ENCODE measurements around a stretch of chr9.

- PRO-cap: no peak
- RAMPAGE, long total RNA, 3 experiments: no peak in any of the 3 experiments
These were observed 32.6 kb downstream of the USP20 start for GRCh38 chr9:129867590-129868514.

GRCh38 chr9:129895255-129896020, 60.2 kb downstream of the USP20 start:
- PRO-cap: no peak
- RAMPAGE, long total RNA, 3 experiments: no peak in any of the 3 experiments

- PRO-cap: no peak
- RAMPAGE, long total RNA, 3 experiments: no peak in any of the 3 experiments
These were observed 73.5 kb downstream of the USP20 start for GRCh38 chr9:129908749-129909167.

DNA sequence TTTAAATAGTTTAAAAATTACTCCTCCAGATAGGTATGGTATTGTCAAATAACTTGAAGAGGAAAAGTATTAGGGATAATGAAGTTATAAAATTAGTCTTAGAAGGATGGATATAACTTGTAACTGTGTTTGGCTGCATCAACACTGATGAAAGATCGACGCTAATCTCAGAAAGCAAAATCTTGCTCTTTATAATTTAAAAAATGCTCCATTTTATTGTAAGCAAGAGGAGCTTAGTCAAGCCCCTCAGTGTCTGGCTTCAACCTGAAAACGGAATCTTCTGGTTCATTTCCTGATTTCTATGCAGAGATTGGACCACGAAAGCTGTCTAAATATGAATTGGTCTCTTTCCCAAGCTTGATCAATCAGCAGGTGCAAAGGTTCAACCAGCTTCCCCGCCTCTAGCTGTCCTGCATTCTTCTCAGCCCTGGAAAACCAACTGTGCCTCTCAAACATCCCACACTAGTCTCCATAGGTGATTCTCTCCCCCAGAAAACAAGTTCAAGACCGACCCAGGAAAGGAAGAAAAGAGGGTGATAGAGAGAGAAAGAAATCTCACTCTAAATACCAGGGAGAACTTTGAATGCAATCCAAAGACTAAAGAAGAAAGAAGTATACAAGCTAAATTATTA, 34.5 kb downstream of the FNBP1 start:
- PRO-cap: no peak
- RAMPAGE, long total RNA, 3 experiments: no peak in any of the 3 experiments

DNA sequence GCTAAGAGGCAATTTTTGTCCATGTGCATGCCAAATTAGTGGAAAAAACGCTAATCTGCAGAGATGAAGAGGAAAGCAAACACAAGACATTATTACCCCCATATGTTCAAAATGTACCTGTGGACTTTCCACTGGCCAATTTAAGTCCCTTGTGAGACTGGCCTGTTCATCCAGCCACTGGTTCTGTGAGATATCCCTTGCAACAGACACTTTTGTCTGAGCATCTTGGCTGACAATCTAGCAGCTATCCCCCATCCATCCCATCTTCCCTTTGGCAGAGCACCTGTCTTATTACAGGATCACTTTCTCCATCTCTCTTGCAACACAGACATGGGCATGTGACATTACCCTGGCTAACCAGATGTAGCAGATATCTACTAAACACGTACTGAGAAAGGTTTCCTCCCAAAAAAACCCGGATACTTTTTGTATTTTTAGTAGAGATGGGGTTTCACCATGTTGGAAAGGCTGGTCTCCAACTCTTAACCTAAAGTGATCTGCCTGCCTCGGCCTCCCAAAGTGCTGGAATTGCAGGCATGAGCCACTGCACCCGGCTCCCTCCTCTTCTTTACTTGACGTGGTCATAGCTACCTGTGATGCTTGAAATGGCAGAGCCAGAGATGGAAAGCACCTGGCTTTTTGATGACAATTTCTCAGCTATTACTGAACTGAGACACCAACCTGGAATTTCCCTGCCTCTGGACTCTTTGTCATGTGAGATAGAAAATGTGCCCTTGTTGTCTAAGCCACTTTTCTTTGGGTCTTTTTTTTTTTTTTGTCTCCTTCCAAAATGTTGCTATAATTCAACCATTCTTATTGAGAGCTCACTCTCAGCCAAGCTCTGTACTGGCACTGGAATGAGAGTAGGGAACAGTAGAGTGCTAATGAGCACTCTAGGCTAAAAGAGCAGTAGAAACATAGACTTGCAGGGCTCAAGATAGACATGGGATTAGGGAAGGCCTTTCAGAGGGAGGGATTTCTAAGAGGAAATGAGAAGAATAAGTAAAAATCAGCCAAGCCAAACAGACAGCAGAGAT, 32.7 kb downstream of the FNBP1 start:
- PRO-cap: no peak
- RAMPAGE, long total RNA, 3 experiments: no peak in any of the 3 experiments

DNA sequence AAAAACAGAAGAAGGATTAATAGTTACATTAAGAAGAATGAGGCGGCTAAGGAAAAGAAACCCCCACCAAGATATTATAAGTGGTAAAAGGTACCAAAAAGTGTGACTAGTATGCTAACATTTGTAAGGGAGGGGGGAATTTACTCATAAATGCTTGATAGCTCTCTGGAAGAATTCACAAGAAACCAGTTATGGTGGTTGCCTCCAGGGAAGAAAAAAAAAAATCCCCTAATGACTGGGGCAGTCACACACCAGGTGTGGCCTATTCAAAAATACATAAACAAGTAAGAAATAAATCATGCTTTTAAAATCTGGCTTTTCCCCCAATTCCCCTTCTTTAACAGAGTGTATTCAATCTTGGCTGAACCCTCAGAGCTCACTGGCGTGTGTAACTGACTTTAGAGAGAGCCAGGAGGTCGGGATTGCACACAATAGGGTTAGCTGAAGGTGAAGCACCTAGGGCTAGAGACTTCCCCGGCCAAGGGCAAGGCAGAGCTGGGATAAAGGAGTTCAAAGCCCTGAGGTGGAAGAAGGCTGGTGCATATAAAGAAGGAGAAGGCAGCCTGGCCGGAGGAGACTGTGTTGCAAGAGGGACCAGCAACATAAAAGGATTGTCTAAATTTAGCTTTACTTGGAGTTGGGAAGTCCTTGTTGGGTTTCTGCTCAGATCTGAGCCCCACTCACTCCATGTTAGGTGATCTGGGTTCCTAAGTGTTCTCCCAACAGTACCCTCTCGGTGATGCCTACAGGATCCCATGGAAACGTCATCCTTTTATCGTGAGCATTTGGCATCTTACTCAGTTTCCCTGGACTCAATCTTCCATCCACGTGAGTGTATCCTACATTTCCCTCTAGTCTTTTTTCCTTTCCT, 19.8 kb downstream of the FNBP1 start:
- PRO-cap: no peak
- RAMPAGE, long total RNA, 3 experiments: no peak in any of the 3 experiments

- PRO-cap: no peak
- RAMPAGE, long total RNA, 3 experiments: no peak in any of the 3 experiments
These were observed 39.0 kb upstream of the NCS1 start for GRCh38 chr9:130133167-130133584.

DNA sequence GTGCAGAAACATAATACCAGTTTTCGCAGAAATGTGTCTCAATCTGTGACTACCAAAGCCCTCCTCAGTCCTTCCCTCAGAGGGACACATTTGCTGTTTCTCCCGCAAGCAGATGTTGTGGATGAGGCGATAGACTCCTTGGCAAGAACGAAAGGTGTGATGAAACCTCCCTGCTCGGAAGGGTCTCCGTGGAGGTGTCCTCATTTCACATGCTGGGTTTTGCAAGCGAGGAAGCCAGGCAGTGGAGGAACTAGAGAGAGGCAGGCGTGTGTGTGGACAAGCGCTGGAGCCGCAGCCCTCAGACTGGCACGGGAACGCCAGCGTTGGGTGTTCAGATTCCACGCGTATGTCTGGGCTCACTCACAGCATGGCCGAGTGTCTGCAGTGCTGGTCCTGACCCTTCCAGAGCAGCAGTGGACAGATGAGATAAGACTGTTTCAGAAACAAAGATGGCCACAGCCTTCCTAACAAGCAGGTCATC, 35.2 kb upstream of the NCS1 start:
- PRO-cap: no peak
- RAMPAGE, long total RNA, 3 experiments: no peak in any of the 3 experiments

DNA sequence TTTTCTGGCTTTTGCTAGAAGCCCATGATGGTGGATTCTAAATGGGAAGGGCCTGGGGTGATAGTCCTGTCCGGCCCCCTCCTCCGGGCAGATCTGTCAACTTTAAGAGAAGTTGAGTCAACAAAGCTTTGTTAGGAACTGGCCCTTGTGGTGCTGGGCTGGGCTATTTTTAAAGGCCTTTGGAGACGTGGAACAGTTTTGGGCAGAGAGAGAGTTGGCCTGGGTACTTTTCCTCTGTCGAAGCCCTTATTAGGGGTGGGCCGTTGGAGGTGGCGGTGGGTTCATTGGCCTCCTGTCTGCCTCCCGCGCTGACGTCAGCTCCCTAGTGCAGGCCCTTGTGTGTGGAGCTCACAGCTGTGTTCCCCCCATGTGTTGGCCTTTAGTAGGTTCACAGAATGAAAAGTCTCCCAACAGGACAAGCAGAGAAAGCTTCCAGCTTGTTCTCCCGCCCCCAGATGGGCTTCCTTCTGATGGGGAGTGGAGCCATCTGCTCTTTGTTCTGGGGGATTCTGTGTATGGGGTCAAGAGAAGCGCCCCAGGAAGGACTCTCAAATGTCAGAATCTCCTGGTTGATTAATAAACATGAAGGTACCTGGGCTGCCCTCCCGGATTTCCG, 2.7 kb downstream of the NCS1 start:
- PRO-cap: unidirectional peak, plus-strand start at position 385 of the sequence
- RAMPAGE, long total RNA, 3 experiments: no peak in any of the 3 experiments

DNA sequence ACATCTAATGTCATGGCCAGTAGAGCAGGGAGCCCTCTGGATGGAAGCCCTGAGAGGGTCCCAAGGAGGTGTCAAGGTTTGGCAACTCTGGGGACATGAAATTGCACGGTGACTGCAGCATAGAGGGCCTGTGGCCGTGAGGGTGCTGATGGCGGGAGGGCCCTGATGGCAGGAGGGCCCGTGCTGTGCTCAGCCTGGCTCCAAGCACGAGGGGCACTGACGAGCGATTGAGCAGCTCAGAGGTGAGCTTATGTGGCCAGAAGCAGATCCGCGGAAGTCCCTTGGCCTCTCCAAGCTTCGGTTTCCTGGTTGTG, 14.4 kb downstream of the NCS1 start:
- PRO-cap: no peak
- RAMPAGE, long total RNA, 3 experiments: no peak in any of the 3 experiments

- PRO-cap: no peak
- RAMPAGE, long total RNA, 3 experiments: no peak in any of the 3 experiments
These were observed 78.1 kb downstream of the HMCN2 start for GRCh38 chr9:130343767-130343966.

GRCh38 chr9:130351862-130352460, 86.4 kb downstream of the HMCN2 start:
- PRO-cap: no peak
- RAMPAGE, long total RNA, 3 experiments: no peak in any of the 3 experiments

DNA sequence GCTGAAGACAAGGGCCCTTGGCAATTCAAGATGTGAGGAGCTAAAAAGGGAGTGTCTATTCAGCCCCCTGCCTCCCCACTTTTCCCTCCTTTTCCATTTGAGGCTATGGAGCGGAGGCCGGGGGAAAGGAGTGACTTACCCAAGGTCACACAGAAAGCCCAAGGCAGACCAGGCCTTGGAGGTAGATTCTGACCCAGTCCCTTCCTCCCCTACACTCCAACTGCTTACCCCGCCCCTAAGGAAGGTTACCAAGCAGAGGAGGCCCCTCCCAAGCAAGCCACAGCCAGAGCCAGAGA, 6.5 kb upstream of the ASS1 start:
- PRO-cap: no peak
- RAMPAGE, long total RNA, 3 experiments: no peak in any of the 3 experiments

DNA sequence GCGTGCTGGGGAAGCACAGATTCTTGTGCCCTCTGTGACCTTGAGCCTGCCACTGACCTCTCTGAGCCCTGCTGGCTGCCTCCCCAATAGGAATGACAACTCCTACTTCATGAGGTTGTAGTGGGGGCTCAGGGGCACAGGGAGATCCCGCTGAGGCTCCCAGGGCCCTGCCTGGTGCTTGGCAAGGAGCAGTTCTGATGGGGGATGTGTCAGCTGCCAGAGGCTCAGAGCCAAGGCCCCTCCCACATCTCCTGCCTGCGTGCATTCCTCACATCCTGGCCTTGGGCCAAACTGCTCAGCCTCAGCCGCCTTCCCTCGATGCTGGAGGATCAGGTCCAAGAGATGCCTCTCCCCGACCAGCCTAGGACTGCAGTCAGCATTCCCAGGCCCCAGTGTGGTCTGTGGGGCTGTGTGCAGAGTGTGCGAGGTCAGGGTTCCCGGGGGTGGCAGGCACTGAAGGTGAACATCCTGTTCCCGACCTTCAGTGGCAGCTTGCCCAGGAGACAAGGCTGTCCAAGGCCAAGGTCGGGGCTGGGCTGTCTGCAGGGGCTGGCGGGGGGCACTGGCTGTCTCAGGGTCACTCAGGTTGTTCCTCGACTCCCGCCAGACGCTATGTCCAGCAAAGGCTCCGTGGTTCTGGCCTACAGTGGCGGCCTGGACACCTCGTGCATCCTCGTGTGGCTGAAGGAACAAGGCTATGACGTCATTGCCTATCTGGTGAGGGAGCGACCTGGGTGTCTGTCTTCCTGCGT, 7.0 kb downstream of the ASS1 start:
- PRO-cap: no peak
- RAMPAGE, long total RNA, 3 experiments: no peak in any of the 3 experiments

GRCh38 chr9:130498565-130499393, 54.0 kb downstream of the ASS1 start:
- PRO-cap: no peak
- RAMPAGE, long total RNA, 3 experiments: no peak in any of the 3 experiments

DNA sequence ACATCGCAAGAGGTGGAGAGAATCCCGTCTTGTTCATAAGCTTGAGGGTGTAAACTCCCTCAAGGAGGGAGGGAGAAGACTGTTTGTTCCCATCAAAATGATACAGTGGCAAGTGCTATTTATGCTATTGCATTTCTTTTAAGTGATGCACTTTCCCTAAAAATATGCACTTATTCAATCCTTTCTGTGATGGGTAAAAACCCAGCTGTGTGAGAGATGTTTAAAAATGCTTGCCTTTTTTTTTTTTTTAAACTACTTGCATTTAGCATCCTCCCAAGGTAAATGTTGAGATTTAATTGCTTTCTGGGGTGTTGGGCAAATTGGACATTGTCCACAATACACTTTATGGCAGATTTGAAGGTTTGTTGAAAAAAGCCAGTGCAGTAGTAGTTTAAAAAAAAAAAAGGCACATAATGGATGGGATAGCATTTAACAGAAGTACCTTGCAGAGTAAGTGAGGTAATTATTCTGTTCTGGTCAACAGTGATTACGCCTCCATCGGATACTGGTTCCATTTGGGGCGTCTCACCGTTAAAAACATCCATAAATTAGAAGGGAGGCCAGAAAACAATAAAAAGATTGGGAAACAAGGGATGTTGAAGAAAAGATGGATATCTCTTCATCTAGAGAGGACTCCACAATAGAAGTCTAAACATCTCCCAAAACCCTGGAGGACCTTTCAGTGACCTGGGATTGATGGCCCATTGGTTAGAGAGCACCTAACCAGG, 32.2 kb downstream of the FUBP3 start:
- PRO-cap: no peak
- RAMPAGE, long total RNA, 3 experiments: no peak in any of the 3 experiments

- PRO-cap: no peak
- RAMPAGE, long total RNA, 3 experiments: no peak in any of the 3 experiments
These were observed 22.0 kb downstream of the EXOSC2 start for GRCh38 chr9:130715536-130715968.

DNA sequence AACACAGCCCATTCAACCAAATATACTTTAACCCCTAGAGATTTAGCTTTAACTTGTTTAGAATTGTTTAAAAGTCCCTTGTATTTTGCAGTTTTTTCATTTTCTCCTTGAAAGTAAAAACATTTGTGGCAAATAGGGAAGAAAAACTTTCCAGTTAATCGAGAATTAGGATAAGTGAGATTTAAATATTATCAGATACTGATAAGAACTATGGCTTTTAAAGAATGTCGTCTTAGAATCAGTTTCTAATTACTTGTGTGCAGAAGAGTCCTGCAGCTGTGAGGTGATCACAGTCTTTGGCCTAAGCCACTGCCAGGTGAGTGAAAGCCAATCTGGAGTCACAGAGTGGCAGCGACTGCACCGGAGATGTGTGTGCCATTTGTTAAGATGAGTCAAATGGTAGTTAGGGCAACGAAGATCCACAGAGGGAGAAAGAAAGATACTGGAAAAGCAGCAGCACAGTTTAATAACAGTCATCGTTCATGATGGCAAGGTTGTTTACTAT, 56.1 kb upstream of the ABL1 start:
- PRO-cap: no peak
- RAMPAGE, long total RNA, 3 experiments: no peak in any of the 3 experiments

GRCh38 chr9:130858036-130859107, 23.3 kb downstream of the ABL1 start:
- PRO-cap: no peak
- RAMPAGE, long total RNA, 3 experiments: no peak in any of the 3 experiments

GRCh38 chr9:130870507-130871118, 26.0 kb downstream of the QRFP start:
- PRO-cap: no peak
- RAMPAGE, long total RNA, 3 experiments: no peak in any of the 3 experiments

All from gastrocnemius medialis (tissue), 3 donors.